Melanocyte of skin (primary cell): ENCODE data around the genes OGFRL1 and MTO1.

DNA sequence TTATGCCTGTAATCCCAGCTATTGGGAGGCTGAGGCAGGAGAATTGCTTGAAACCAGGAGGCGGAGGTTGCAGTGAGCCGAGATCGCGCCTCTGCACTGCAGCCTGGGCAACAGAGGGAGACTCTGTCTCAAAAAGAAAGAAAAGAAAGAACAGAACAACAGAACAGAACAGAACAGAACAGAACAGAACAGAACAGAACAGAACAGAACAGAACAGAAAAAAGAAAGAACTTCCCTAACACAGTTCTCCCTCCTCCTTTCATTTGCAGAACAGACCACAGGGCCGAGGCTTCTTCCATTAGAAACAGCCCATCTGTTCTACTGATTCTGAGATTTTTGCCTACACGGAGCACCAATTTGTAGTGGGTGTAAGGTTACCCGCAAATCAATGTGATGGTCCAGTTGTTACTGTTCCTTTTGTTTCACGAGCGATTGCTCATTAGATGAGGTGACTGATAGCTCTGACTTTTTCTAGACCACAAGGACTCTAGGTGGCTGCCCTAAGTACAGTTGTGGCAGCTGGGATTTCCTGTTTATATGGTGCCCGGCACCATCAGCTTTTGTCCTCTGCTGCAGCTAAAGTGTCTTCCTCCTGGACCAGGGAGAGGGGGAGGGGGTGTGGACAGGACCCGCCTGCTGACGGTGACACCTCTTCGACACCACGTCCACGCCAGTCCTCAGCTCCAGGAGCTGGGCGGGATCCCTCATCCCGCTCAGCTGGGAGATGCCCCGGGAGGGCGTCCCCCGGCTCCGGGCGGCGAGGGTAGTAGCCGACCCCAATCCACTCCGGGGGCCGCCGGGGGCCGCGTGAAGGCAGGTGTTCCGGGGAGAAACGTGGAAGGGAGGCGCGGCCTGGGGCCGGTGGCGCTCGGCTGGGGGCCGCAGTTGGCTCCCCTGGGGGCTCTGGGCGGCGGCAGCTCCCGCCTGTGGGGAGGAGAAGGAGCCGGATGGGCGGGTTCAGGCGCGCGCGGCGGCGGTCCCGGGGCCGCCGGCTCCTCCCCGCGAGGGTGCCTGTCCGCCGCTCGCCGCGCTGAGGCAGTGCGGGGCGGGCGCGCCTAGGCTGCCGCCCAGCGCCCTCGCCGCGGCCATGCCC, at the start of gene OGFRL1:
Gene OGFRL1 (plus strand): TSS at position 1,038 of the 1,093 bp plus-strand sequence.
- CAGE, long polyA plus RNA, 2 experiments: no peak in any of the 2 experiments

DNA sequence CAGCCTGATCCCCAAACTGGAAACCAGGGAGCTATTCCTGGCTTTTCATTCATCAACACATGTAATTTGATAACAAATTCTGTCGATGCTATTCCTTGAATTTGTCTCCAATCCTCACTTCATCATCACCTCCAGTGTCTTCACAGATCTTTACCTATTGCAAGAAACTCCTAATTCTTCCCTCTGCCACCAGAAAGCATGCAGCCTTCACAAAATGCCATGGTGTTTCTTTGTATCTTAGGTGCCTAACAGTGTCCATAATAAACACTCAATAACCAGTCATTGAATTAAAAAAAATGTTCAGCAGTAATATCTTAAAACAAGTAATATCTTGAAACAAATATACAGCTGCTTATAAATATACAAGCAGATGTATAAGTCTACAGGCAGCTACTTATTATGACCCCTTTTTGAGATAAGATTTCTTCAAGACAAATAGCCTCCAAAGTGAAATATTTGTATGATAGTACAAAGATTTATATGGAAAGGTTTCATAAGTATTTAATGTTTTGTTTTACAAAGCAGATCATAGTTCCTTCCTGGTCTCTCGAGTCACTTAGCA, 23.8 kb downstream of the OGFRL1 start:
- CAGE, long polyA plus RNA, 2 experiments: no peak in any of the 2 experiments

DNA sequence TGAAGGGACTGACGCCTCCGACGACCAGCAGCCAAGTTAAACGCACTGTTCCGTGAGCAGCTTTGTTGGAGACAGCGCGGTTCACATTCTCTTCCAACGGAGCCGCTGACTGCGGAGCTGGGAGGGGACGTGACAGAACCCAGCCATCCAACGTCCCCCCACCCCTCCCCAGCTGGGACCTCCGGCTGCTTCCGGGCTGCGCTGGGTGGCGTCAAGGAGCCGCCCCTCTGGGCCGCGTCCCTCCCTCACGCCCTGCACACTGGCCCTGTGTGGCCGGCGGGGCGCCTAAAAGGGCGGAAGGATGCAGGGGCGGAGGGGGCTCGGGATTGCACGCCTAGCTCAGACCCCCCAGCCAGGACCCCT, 36.3 kb upstream of the KHDC1 start:
- CAGE, long polyA plus RNA, 2 experiments: no peak in any of the 2 experiments

DNA sequence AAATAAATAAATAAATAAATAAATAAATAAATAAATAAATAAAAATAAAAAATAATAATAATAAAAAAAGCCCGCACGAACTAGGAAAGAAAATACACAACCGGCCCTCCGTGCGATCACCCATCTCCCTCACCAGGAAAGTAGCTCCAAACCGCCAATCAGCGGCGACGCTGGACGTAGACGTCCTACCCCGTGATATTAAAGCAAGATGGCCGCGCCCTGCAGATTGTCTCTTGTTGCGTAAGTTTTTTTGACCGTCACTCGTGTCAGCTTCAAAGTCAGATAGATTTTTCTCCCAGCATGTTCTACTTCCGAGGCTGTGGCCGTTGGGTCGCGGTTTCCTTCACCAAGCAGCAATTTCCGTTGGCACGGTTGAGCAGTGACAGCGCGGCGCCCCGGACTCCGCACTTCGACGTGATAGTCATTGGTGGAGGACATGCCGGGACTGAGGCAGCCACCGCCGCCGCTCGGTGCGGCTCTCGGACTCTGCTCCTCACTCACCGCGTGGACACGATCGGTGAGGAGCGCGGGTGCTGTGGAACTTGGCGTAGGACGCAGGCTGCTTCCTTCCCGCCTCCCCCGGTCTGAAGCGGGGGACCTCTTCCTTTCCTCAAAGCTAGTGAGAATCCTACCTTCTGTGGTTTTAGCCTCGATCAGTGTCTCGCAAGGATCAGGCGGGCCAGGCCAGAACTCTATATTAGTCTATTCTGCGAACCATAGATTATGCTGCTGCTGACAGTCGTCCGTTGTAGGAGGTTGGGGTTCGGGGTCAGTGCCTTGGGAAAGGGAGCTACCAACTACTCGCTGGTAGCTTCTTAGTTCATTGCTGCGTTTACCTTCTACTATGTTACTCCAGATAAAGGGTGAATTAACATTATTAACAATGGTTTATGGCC, at the start of gene MTO1:
Gene MTO1 (plus strand): TSS at position 183 of the 896 bp plus-strand sequence.
- CAGE, long polyA plus RNA, 2 experiments: no peak in any of the 2 experiments

DNA sequence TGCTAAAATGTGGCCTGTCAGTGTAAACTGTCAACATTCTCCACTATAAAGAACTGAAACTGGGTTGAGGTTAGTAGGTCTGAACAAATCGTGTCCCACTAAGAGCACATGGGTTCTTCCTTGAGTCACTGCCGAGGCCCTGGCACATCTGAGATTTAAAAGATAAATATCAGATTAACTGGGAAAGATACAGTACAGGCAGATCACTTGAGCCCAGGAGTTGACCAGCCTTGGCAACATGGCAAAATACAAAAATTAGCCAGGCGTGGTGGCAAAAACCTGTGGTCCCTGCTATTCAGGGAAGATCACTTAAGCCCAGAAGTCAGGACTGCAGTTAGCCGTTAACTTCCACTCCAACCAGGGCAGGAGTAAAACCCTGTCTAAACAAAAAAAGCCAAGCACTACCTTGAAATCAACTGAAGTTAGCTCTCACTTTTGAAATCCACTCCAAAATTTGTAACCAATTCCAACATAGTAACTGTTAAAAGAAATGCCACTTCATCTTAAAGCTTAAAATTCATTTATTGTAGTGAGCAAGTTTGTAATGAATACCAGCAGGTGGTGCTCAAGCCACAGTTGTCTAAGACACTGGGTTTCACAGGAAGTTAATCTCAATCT, 5.5 kb downstream of the EEF1A1 start:
- CAGE, long polyA plus RNA, 2 experiments: no peak in any of the 2 experiments

DNA sequence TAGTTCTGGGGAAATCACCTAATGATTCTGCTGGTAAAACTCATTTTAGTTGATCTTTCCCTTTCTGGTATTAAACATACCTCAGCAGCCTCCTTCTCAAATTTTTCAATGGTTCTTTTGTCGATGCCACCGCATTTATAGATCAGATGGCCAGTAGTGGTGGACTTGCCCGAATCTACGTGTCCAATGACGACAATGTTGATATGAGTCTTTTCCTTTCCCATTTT, 1.1 kb downstream of the EEF1A1 start:
- CAGE, long polyA plus RNA, 2 experiments: no peak in any of the 2 experiments

- CAGE, long polyA plus RNA, 2 experiments: no peak in any of the 2 experiments
Measured at GRCh38 chr6:73548451-73549133, 27.8 kb upstream of the EEF1A1 start.

DNA sequence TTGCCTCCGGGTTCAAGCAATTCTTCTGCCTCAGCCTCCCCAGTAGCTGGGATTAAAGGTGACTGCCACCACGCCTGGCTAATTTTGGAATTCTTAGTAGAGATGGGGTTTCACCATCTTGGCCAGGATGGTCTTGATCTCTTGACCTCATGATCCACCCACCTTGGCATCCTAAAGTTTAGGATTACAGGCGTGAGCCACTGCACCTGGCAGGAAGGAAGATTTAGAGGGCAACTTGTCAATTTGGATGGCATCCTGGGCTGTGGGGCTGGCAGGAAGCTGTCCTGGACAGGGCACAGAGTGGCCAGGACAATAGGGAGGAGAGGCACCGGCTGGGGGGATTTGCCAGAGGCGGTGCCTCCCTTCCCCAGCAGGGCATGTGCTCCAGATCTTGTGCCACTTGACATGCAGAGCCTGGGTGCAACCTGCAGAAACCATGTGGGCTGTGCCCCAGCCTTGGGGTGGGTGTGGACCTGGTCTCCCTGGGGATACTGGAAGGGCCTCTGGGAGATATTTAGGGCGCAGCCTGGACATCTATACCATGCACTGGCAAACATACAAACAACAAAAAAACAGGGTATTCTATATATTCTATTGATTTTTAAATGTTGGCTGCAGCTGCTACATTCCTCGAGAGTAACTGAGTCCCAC, 58.5 kb upstream of the EEF1A1 start:
- CAGE, long polyA plus RNA, 2 experiments: no peak in any of the 2 experiments

- CAGE, long polyA plus RNA, 2 experiments: no peak in any of the 2 experiments
Measured at GRCh38 chr6:73644067-73644826, 9.5 kb downstream of the SLC17A5 start.

- CAGE, long polyA plus RNA, 2 experiments: no peak in any of the 2 experiments
Measured at GRCh38 chr6:74806242-74806741, 399.6 kb downstream of the COL12A1 start.

DNA sequence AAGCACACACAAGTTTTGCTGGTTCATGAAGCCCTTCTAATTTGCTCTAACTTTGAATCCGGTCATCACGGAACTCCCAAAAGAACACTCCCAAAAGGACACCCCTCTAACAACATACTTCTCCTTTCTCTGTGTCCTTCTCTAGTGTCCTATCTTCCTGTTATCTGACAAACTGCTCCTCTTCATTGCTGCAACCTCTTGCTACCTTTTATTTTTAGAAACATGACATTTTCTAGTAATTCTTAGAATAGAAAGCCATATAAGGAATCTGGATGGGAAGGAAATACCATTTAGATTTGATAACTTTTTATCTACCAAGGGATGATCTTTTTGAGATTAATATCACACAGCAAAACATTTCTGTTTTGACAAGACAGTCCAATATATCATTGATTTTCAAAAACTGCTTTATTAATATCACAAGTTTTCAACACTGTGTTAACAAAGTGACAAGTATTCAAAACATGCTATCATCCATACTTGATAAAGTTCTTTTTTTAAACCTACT, 63.1 kb downstream of the COL12A1 start:
- CAGE, long polyA plus RNA, 2 experiments: no peak in any of the 2 experiments

GRCh38 chr6:75143209-75143599, 62.6 kb downstream of the COL12A1 start:
- CAGE, long polyA plus RNA, 2 experiments: no peak in any of the 2 experiments

- CAGE, long polyA plus RNA, 2 experiments: no peak in any of the 2 experiments
Measured at GRCh38 chr6:75314529-75315390, 30.2 kb upstream of the TMEM30A start.

DNA sequence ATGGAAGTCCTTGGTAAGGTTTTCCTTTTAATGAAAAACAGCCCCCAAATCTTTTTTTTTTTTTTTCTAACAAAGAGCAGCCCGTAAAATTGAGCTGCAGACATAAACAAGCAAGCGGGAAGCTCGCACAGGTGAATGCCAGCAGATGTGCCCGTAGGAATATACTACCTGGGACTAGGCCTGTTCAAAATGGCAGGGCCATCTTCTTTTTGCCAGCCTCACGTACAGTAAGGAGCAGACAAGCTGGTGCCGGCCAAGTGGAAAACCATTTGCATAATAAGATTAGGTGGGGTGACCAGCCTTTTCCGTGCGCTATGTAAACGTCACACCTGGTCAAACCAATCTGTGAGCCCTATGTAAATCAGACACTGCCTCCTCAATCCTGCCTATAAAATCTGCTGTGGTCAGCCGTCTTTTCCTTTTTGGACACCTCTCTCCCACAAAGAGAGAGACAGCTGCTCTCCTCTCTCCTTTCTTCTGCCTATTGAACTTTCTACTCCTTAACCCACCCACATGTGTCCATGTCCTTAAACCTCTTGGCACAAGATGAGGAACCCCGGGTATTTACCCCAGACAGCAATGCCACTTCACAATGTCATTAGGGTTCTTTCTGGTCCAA, 60.8 kb upstream of the TMEM30A start:
- CAGE, long polyA plus RNA, 2 experiments: no peak in any of the 2 experiments

- CAGE, long polyA plus RNA, 2 experiments: no peak in any of the 2 experiments
Measured at GRCh38 chr6:75492779-75493199, 811 bp downstream of the FILIP1 start.

DNA sequence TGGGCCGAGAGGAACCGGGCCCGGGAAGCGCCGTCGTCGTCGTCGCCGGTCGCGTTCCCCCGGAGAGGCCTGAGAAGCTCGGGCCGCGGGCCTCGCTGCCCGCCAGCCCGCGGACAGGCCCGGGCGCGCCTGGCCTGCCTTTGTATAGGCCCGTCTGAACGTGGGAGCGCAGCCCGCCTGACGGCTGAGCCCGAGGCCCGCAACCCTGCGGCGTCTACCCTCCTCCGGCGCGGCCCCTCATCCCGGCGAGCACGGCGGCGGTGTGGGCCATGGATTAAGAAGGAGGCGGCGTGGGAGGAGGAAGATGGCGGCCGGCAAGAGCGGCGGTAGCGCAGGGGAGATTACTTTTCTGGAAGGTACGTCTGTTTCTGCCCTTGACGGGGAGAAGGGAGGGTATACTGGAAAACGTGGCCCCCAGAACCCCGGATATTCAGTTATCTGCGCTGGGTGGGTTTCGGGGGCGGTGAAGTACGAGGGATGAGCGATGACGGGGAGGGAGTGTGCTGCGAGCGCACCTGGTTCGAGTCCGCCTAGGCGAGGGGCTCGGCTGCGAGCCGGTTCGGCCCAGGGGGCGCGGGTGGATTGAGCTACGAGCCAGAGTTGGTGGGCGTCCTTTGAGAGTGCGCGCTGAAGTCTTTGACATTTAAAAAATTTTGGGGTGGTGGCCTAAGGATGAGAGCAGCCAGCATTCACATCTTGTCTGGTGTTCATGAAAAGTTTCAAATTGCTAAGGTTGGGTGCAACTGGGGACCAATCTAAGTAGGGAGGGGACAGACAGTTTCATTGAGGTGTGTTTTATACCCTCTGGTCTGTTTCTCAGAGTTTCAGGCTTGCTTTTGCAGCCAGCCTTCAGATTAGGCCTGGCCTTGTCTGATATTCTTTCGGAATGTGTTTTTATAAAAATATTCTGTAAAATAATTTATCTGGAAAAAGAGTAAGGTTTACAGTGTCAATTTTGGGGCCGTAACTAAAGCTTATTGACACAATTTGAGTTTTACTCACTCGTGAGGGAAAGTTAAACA, 852 bp downstream of the SENP6 start:
- CAGE, long polyA plus RNA, 2 experiments: no peak in any of the 2 experiments

DNA sequence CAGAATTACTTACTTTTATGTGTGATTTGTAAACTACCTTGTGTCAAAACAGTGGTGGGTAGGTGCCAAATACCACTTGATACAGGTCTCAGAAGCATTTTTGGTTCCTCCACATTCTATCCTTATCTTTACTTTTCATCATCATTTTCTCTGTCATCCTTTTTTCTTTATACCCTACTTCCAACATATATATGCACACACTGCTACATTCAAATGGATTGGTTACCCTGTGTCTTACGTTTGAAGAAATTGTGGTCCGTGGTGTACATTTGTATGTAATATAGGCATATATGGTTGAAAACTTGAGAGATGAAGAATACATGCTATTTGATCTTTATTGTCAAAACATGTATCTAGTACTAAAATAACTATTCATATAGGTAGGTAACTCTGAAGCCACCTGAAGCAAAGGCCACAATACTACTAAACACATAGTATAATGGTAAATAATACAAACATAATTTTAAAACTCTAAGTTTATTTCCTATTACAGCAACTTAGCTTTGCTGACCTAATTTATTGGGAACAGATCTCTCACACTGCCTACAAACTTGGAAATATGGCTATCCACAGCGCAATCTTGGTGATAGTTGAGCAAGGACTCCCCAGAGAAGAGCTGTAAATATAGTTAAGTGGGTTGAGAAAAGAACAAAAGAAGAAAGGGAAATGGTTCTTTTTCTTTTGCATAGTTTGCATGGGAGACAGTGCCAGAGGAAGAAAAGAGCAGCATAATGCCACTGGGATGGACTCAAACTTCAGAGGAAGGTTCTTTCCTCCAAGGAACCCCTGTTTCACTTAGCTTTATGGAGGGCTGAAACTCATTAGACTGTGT, 71.5 kb upstream of the MYO6 start:
- CAGE, long polyA plus RNA, 2 experiments: no peak in any of the 2 experiments

- CAGE, long polyA plus RNA, 2 experiments: no peak in any of the 2 experiments
Measured at GRCh38 chr6:75751377-75752009, 2.5 kb downstream of the MYO6 start.

- CAGE, long polyA plus RNA, 2 experiments: no peak in any of the 2 experiments
Measured at GRCh38 chr6:76441734-76442405, 369.4 kb upstream of the IMPG1 start.

GRCh38 chr6:76776955-76777532, 686.2 kb downstream of the HTR1B start:
- CAGE, long polyA plus RNA, 2 experiments: no peak in any of the 2 experiments